Left ventricle myocardium (tissue), 1 donor: ENCODE results near the genes RPS15, REEP6 and ABHD17A.

GRCh38 chr19:1373904-1374807, 9.6 kb upstream of the NDUFS7 start:
- PRO-cap = no peak

- PRO-cap = no peak
These were observed 3.1 kb upstream of the NDUFS7 start for GRCh38 chr19:1380435-1381118.

- PRO-cap = no peak
These were observed 10.8 kb downstream of the DAZAP1 start for GRCh38 chr19:1417778-1418898.

GRCh38 chr19:1434670-1435924, 3.1 kb upstream of the RPS15 start:
- PRO-cap = no peak

DNA sequence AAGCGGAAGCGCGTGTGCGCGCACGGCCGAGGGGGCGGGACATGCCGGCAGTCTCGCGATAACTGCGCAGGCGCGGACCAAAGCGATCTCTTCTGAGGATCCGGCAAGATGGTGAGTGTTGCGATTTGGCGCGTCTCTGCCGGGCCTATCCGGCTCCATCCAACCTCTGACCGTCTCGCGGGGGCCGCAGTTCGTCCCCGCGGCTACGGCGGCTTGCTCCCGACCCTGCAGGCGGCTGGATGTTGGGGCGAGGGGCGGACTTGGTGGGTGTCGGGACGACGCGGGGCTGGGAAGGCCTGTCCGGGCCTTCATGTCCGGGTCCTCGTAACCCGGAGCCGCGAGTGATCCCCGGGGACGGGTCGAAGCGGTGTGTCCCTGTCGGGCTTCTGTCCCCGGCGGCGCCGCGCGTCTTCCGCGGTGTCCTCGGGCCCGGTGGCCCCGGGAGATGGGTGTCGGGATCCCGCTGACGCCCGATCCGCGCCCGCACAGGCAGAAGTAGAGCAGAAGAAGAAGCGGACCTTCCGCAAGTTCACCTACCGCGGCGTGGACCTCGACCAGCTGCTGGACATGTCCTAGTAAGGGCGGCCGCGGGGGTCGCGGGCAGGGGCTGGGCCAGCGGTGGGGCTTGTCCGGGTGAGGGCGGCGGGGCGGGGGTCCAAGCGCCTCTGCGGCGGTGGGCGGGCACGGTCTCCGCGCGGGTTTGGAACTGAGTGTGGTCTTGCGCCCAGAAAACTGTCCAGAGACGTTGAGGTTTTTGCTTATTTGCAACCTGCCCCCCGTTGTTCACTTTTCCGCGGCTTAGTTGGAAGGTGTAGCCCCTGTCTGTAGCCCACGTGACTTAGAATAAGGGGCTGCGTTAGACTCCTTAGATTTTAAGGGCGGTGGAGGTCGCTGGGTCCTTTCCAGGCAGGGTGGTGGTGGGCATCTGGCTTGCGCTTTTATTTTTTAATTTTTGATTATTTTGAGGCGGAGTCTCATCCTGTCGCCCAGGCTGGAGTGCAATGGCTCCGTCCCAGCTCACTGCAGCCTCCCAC, at the start of gene RPS15:
Gene RPS15 (plus strand): TSS at position 79 of the 1,034 bp plus-strand sequence.
- PRO-cap = bidirectional peak, plus-strand start at position 88 of the sequence, minus-strand start outside the sequence

GRCh38 chr19:1457052-1457864, 7.3 kb downstream of the APC2 start:
- PRO-cap = no peak

DNA sequence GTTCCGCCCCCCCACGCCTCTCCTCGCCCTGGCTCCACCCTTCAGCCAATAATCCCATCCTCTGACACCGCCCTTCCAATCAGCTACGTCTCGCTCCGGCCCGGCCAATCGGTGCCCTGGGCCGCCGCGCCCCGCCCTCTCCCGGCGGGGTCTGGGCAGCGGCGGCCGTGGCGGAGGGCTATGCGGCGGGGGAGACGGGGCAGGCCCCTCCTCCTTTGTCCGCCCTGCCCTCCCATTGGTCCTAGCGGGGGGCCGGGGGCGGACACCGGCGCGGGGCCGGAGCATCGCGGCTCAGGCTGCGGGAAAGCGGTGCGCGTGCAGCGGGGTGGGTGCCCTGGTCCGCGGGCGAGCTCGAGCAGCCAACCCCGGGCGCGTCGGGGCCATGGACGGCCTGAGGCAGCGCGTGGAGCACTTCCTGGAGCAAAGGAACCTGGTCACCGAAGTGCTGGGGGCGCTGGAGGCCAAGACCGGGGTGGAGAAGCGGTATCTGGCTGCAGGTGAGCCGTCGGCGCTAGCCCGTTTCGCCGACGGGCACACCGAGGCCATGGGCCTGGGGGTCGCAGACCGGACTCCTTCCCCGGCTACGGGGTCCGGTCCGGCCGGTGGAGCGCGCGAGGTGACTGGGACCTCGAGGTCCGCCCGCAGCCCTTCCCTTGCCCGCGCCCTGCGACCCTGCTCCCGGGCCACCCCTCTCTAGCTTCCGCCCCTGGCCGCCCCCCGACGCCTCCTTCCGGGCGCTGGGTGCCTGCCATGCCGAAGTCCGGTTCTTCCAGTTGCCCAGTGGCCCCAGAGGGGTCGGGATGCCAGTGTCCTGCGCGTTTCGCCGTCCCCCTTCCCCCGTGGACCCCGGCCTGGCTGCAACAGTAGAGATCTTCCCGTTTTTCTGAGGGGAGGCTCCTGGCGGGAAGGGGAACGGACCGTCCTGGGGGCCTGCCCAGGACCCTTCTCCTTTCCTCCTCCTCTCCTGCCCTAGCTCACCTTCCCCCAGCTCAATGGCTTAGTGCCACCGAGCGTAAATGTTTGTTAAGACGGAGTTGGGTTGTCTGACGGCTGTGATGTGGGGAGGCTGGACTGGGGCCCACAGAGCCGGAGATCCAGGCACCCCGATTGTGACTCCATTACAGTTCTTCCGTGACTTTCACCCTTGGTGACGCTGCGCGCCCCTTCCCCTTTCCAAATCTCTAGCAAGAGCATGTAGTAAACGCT, at the start of gene REEP6:
Gene REEP6 (plus strand): TSS at position 294 of the 1,206 bp plus-strand sequence.
- PRO-cap = unidirectional peak, plus-strand start at position 304 of the sequence

DNA sequence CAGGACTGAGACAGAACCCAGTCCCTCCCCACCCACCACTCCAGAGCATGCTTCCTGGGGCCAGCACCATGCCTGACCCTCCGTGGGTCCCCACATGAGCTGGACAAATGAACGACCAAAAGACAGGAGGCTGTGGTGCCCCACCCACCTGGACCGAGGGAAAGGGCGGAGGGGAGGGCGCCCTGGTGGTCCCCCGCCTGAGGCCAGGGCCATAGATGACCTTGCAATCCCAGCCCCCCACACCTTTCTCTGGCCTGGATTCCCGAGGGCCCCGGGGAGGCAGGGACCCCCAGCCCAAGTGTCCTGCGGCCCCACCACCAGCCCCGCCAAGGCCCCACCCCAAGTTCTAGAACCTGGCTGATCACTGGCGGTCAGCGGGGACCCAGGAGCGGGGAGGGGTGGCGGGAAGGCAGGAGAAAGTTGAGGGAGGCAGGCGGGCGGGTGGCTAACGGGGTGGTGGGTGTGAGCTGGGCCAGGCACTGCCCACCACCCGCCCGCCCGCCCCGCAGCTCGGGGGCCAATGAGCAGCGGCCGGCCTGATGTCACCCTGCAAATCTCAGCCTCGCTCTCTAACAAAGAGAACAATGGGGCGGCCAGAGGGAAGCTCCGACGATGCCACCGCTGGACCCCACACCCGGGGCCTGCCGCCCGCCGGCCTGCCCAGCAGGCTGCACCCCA, 1.8 kb downstream of the MEX3D start:
- PRO-cap = unidirectional peak, plus-strand start at position 572 of the sequence

- PRO-cap = no peak
These were observed 1.2 kb downstream of the MEX3D start for GRCh38 chr19:1566866-1567397.

DNA sequence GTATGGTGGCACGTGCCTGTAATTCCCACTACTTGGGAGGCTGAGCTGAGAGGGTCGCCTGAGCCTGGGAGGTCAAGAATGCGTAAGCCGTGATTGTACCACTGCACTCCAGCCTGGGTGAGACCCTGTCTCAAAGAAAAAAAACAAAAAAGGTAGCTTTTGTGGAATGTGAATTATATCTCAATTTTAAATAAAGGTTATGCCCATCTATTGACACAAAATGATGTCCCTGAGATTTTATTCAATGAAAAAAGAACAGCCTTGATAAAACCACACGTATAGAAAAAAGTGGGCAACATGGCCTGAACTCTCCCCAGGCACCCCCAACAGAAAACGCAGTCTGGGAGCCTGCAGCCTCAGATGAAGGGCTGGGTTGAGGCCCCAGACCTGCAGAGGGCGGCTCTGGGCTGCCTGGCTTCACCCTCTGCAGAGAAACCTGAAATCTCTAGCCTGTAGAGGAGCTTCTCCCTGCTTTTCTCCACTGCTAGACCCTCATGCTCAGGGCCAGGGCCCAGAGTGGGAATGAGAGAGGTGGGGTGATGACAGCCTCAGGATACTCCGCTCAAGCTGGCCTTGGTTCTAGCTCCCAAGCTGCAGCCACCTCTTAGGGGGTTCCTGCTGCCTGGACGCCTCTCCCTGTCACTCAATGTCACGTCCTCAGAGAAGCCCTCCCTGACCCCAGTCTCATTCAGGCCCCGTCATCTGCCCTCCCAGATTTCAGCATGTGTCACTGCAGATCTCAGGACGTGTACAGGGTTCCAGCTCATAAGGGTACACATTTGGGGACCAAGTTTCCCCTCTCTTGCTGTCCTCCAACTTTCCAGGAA, 2.0 kb downstream of the MBD3 start:
- PRO-cap = no peak

GRCh38 chr19:1592092-1592585, 526 bp downstream of the MBD3 start:
- PRO-cap = bidirectional peak, plus-strand start at chr19:1592467, minus-strand start at chr19:1592341

GRCh38 chr19:1747069-1747577, 6.2 kb upstream of the ONECUT3 start:
- PRO-cap = no peak

DNA sequence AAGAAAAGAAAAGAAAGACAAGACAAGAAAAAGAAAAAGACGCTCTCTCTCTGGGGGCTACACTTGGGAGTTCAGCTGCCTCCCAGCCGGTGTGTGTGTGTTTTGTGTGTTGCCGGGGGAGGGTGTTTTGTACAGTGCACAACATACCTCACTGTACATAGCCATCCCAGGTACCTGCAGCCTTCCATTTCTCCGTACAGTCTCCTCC, 16.6 kb downstream of the ATP8B3 start:
- PRO-cap = no peak

GRCh38 chr19:1826594-1826864, 14.5 kb upstream of the ATP8B3 start:
- PRO-cap = no peak

- PRO-cap = no peak
These were observed 15.0 kb upstream of the ATP8B3 start for GRCh38 chr19:1826865-1827610.

DNA sequence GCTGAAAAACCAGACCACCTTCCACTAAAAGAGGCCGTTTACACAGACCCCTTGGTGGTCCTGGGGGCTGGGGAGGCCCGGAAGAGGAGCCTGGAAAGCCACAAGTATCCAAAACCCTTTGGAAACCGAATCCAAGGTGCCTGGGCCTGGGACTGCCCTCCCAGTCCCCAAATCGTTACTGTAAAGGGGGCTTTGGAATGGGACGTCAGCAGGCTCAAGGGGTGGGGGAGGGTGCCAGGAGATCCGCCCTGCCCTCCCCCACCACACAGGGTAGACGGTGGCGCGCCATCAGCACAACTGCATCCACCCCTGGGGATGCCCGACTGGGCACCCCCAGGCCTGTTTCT, 2.7 kb downstream of the KLF16 start:
- PRO-cap = no peak

GRCh38 chr19:1875242-1875894, 9.9 kb downstream of the ABHD17A start:
- PRO-cap = no peak

GRCh38 chr19:1878069-1878833, 7.0 kb downstream of the ABHD17A start:
- PRO-cap = no peak

GRCh38 chr19:1883689-1884677, 1.3 kb downstream of the ABHD17A start:
- PRO-cap = no peak

GRCh38 chr19:1885399-1885892, at the start of gene ABHD17A:
TSS of gene ABHD17A (minus strand) at chr19:1885496.
- PRO-cap = bidirectional peak, plus-strand start at chr19:1885653, minus-strand start at chr19:1885489